ENCODE results near the genes ZNF256, C19orf18, CHMP2A and UBE2M.

DNA sequence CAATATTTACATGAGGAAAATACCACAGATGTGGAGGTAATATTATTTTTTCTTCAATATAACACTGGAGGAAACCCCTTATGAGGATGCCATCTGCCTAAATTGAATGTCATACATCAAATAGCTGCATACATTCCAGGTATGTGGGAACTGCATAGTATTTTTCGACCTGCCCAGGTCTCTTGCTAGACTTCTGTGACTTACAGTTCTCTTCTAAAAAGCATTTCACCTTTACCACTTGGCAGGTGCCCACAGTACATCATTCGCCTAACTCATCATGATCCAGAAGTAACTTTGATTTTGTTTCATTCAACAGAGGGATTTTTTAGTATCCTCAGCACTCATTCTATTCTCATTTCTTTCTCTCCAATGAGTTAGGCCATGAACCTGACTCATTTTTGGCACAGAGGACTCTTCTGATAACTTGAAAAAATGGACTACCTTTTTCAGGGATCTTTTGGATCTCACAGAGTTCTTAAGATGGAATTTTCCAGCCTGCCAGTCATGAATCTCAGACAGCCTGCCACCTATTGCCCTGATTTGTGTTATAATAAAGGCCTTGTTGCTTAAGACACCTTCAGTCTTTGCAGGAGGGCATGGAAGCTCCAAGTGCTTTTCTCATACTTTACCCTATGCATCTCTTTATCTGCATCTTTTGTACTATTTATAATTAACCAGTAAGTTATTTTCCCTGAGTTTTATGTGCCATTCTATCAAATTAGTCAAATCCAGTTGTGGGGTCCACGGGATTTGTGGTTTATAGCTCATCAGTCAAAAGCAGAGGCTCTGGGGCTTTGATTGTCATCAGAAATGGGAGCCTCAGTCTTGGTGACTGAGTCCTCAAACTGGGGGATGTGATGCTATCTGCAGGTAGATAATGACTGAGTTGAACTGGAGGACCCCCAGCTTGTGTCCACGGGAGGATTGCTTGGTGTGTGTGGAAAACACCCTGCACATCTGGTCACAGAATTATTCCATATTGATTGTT is 10.8 kb downstream of the ZNF586 start:
- PRO-cap, result no peak
CAGE:
- cytosol, long polyA plus RNA, result no peak
- long polyA plus RNA, result no peak
- nucleus, long polyA plus RNA, result no peak

- PRO-cap, result no peak
CAGE:
- cytosol, long polyA plus RNA, result no peak
- long polyA plus RNA, result no peak
- nucleus, long polyA plus RNA, result no peak
Measured at GRCh38 chr19:57787206-57788357, 18.1 kb downstream of the ZNF586 start.

- PRO-cap, result no peak
CAGE:
- cytosol, long polyA plus RNA, result no peak
- long polyA plus RNA, result no peak
- nucleus, long polyA plus RNA, result start-site peak on the minus strand at chr19:57803529-57803905, 15 and 35 reads in 2 replicates
Measured at GRCh38 chr19:57803493-57804548, 10.9 kb downstream of the ZNF552 start.

GRCh38 chr19:57946951-57947934 is at the start of gene ZNF256:
TSS of gene ZNF256 (minus strand) at chr19:57947706.
- PRO-cap, result bidirectional peak, plus-strand start at chr19:57947781, minus-strand start at chr19:57947706
CAGE:
- cytosol, long polyA plus RNA, result no peak
- long polyA plus RNA, result no peak
- nucleus, long polyA plus RNA, result no peak

- PRO-cap, result no peak
CAGE:
- cytosol, long polyA plus RNA, result no peak
- long polyA plus RNA, result no peak
- nucleus, long polyA plus RNA, result no peak
Measured at GRCh38 chr19:57974422-57974787, at the start of gene C19orf18. TSS of gene C19orf18 (minus strand) at chr19:57974534.

DNA sequence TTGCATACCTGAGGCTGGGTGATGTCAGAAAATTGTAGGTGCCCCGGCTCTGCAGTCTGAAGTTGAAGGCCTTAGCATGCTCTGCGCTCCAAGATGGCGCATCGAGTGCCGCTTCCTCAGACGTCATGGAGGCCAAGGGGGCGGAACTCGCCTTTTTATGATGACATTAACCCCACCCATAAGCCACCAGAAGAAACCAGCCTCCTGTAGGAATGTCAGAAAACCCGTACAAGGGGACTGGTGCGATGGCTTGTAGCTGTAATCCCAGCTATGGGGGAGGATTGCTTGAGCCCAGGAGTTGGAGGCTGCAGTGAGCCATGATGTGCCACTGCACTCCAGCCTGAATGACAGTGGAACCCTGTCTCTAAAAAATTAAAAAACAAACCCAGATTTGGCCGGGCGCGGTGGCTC is 1.4 kb downstream of the ZNF135 start:
- PRO-cap, result no peak
CAGE:
- cytosol, long polyA plus RNA, result no peak
- long polyA plus RNA, result no peak
- nucleus, long polyA plus RNA, result no peak

DNA sequence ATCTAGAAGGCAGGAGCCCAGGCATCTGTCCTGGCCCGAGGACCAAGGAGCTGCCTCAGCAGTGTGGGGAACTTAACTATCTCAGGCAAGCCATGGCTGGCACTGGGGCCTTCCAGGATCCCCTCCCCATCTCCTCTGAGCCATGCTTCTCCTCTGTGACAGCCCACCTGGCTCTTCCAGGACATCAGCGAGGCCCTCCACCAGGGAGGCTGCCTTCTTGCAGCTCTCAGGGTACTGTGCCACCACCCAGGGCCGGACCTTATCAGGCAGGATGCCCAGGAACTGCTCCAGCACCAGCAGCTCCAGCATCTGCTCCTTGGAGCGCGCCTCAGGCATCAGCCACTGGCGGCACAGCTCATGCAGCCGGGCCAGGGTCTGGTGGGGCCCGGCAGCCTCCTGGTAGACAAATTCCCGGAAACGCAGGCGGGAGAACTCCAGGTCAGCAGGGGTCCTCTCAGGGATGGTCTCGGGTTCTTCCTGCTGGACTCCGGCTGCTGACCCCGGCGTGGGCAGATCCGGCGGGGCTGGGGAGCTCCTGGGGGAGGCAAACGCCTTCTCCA is 8.3 kb downstream of the ZSCAN18 start:
- PRO-cap, result no peak
CAGE:
- cytosol, long polyA plus RNA, result no peak
- long polyA plus RNA, result no peak
- nucleus, long polyA plus RNA, result no peak

DNA sequence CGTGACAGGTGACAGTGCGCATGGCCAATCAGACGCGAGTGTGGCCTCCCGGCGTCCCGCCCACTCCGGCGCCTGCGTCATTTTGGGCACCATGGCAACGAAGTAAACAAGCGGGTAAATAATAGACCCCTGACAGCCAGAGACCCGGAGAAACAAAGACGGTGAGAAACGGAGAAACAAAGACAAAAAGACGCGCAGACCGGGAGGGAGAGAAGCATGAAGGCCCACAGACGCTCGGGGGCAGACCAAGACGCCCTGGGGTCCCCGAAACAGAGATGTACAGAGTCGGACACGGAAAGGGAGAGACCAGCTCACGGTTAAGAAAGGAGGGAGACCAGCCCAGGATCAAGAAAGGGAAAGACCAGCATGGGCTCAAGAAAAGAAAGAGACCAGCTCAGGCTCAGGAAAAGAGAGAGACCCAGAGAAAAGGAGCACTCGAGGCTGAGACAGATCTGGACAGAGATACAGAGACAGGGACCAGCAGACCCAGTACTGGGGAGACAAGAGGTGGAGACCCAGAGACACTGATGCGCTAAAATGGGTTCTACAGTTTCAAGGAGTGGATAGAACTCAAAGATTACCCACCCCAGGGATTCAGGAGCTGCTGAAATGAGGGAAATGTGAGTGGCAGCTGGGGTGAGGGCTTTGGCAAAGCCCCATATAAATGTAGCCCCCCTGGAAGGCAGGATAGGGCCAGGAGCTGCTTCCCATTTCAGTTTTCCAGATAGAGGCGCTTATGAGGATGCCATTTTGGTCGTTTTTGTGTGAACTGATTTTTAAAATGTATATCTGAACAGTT is 496 bp upstream of the ZSCAN18 start:
- PRO-cap, result no peak
CAGE:
- cytosol, long polyA plus RNA, result no peak
- long polyA plus RNA, result no peak
- nucleus, long polyA plus RNA, result no peak

GRCh38 chr19:58355728-58357055 is 2.9 kb upstream of the A1BG start:
- PRO-cap, result no peak
CAGE:
- cytosol, long polyA plus RNA, result no peak
- long polyA plus RNA, result no peak
- nucleus, long polyA plus RNA, result no peak

DNA sequence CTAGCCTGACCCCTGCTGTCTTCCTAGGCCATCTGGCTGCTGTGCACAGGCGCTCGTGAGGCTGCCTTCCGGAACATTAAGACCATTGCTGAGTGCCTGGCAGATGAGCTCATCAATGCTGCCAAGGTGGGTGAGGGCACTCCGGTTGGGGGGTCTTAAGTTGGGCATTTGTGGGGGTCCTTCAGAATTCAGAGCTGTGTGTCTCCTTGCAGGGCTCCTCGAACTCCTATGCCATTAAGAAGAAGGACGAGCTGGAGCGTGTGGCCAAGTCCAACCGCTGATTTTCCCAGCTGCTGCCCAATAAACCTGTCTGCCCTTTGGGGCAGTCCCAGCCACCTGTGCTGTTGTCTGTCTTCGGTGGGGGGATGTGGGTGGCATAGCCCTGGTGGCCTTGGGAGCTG is 986 bp upstream of the RNF225 start:
- PRO-cap, result no peak
CAGE:
- cytosol, long polyA plus RNA, result start-site peak on the minus strand centred at position 284 of the sequence, 75 bp wide, 113 and 291 reads in 2 replicates
- long polyA plus RNA, result no peak
- nucleus, long polyA plus RNA, result no peak

DNA sequence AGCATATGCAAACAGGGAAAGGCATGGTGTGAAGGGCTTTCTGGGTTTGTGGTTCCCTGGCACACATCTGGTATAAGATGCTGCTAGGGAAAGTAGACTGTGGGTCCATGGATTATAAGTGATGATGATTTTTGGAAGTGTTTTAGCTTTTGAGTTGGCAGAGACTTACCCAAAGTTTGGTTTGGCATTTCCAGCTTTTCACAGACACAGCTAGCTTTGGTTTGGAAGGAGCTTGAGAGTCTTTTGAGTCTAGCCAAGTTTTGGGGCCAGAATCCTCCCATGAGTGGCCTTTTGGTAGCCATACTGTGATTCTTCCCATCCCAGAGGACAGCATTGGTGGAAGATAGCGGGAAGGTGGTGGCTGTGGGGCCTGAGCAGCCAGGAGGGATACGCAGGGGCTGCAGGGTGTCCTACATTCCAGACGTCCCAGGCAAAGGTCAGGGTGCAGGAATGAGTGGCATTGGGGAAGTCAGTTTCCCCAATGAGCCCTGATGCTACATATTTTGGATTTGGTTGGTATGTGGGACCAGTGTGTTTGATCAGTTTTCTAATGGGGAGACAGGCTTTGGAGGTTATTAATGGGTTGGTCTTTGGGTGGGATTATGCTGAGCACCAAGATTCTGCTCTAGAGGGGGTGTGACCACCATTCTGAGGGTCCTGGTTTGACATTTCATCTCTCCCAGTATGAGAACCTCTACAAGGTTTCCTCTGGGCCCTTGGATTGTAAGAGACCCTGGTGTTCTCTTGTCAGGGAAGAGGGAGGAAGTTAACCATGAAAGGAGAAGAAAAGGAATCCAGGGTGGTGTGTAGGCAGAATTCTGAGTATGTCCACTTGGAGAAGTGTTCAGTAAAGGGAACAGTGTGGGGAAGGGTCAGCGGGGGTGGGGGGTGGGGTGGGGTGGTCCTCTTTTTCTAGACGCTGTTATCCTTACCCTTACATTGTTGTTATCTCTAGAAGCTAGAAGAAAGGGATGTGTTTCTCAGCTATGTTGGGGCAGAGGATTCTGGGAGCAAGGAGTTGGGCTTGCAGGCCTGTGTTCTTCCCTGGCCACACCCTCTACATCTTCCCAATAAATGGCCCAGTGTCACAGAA is 2.7 kb downstream of the TRIM28 start:
- PRO-cap, result no peak
CAGE:
- cytosol, long polyA plus RNA, result no peak
- long polyA plus RNA, result no peak
- nucleus, long polyA plus RNA, result no peak

GRCh38 chr19:58547287-58548243 is 3.7 kb downstream of the TRIM28 start:
- PRO-cap, result no peak
CAGE:
- cytosol, long polyA plus RNA, result no peak
- long polyA plus RNA, result no peak
- nucleus, long polyA plus RNA, result no peak

GRCh38 chr19:58554772-58555615 is at the start of gene CHMP2A:
TSS of gene CHMP2A (minus strand) at chr19:58555105.
- PRO-cap, result unidirectional peak, minus-strand start at chr19:58555105
CAGE:
- cytosol, long polyA plus RNA, result start-site peak on the minus strand at chr19:58554966-58555104, 581 and 320 reads in 2 replicates
- long polyA plus RNA, result start-site peak on the minus strand at chr19:58554964-58555085, 1,197 and 678 reads in 2 replicates
- nucleus, long polyA plus RNA, result start-site peak on the minus strand at chr19:58554966-58555124, 478 and 65 reads in 2 replicates

DNA sequence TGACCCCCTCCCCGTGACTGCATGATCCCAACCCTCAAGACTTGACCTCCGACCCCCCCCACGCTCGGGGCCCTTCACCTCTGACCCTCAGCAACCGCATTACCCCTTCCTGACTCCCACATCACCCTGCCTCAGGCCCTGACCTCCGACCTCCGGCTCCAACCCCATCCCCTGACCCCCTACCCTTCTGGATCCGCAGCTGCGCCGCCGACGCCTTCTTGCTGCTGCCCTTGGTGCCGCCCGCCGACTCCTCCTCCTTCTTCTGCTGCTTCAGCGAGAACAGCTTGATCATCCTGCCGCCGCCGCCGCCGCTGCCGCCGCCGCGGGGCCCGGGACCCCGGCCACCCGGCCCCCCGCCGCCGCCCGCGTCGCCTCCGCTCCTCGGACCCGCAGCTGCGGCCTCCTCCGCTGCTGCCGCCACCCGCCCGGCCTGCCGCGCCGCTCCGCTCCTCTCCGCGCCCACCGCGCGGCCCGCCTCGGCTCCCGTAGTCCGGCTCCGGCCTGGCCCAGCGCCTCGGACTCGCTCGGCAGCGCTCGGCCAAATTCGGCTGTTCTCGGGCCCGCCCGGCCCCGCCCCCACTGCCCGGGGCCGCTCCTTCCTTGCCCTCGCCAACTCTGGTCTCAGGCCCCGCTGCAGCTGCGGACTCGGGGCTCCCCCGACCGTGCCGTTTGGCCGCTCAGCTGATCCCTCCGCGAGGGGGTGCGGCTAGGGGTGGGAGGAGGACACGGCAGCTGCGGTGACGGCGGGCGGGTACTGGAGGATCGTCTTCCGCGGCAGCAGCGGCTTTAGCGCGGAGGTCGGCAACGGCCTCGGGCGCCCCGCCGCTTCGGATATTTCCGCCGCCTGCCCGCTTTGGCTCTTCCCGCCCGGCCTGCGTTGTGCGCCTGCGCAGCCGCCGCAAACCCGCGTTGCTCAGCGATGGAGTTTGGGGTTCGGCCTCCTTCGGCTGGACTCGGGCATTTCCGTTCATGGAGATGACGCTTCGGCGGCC is at the start of gene UBE2M:
UBE2M (minus strand) TSS at position 522 of the 992 bp plus-strand sequence.
- PRO-cap, result bidirectional peak, plus-strand start outside the sequence, minus-strand start at position 829 of the sequence
CAGE:
- cytosol, long polyA plus RNA, result start-site peak on the minus strand centred at position 299 of the sequence, 115 bp wide, 279 and 107 reads in 2 replicates; start-site peak on the minus strand centred at position 487 of the sequence, 85 bp wide, 218 and 314 reads in 2 replicates
- long polyA plus RNA, result start-site peak on the minus strand centred at position 838 of the sequence, 35 bp wide, 127 and 83 reads in 2 replicates
- nucleus, long polyA plus RNA, result start-site peak on the minus strand centred at position 300 of the sequence, 111 bp wide, 73 and 106 reads in 2 replicates; start-site peak on the minus strand centred at position 487 of the sequence, 86 bp wide, 36 and 223 reads in 2 replicates; start-site peak on the minus strand centred at position 860 of the sequence, 33 bp wide, 31 and 29 reads in 2 replicates

DNA sequence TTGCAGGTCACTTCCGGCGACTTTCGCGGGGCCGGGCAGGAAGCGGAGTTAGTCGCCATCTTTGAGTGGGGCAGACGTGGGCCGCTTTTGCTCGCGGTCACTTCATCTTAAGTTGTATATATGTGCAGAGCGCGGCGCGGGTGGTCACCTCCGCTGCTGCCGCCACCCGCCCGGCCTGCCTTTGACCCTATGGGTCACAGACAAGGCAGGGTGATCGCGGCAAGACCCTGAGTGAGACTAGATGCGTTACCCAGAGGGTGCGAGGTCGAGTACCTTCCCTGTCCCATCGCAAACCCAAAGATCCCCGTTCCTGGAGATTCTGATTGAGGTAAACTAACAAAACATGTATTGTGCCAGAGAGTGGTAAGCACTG is 657 bp upstream of the UBE2M start:
- PRO-cap, result bidirectional peak, plus-strand start at position 115 of the sequence, minus-strand start outside the sequence
CAGE:
- cytosol, long polyA plus RNA, result no peak
- long polyA plus RNA, result no peak
- nucleus, long polyA plus RNA, result no peak

DNA sequence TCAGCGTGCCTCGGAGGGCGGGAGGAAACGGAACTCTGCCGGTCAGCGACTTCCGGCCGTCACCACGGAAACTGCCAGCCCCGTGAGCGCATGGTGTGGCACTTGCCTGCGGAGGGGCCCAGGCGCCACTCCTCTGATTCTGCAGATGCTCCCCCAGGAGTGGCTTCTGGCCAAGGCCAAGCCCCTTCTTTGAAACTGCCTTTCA is 1.1 kb upstream of the UBE2M start:
- PRO-cap, result bidirectional peak, plus-strand start at position 62 of the sequence, minus-strand start outside the sequence
CAGE:
- cytosol, long polyA plus RNA, result no peak
- long polyA plus RNA, result no peak
- nucleus, long polyA plus RNA, result no peak